ENCODE measurements around a stretch of chr13.

GRCh38 chr13:113823217-113823763 lies 40.6 kb downstream of the GAS6 start:
- PRO-cap = no peak
- RAMPAGE, long total RNA, 2 experiments = no peak in any of the 2 experiments

DNA sequence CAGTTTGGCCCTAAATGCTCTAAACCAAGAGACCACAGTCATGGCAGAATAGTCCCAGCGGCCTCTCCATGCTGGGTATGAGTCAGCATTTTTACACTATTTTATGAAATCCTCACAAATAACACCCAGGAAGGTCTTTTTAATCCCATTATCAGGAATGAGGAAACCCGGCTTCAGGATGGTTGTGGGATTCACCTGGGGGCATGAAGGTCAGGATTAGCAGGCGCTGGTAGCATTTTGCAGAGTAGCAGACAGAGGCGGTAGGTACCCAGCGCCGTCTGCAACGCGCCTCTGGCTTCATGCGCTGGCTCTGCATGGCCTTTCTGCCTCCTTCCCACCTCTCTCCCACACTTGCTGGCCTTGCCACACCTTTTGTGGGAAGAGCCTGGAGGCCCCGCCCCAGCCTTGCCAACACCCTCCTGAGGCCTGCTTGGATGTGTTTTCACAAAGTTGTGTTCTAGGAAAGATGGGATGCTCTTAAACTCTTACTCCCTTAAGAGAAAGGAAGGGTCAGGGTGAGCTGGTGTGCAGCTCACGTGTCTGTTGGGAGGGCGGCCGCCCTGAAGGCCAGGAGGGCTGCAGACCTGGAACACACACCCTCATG lies 15.1 kb downstream of the GAS6 start:
- PRO-cap = no peak
- RAMPAGE, long total RNA, 2 experiments = no peak in any of the 2 experiments

GRCh38 chr13:113860478-113861502 lies 3.1 kb downstream of the GAS6 start:
- PRO-cap = no peak
- RAMPAGE, long total RNA, 2 experiments = no peak in any of the 2 experiments

DNA sequence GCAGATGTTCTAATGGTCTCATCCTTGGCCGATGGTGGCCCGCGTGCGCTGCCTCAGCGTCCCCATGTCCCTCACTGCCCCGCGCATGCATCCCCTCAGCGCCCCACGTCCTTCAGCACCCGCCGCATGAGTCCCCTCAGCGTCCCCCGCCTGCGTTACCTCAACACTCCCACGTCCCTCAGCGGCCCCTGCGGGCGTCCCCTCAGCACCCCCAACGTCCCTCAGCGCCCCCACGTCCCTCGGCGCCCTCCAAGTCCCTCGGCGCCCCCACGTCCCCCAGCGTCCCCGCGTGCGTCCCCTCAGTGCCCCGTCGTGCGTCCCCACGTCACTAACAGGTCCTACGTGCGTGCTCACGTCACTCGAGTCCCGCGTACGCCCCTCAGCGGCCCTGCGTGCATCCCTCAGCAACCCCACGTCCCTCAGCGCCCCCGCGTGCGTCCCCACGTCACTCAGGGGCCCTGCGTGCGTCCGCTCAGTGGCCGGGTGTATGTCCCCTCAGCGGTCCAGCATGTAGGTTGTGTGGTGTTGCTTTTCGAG lies 19.4 kb upstream of the GAS6 start:
- PRO-cap = no peak
- RAMPAGE, long total RNA, 2 experiments = start-site peak on the plus strand in 1 of 2 experiments, centred at position 446 of the sequence, 6 reads per replicate

GRCh38 chr13:113966663-113967556 lies 7.0 kb downstream of the C13orf46 start:
- PRO-cap = no peak
- RAMPAGE, long total RNA, 2 experiments = start-site peak on the minus strand in 1 of 2 experiments, at chr13:113966856-113967064 at its widest, 5 reads per replicate

GRCh38 chr13:113992124-113993199 lies 18.6 kb upstream of the C13orf46 start:
- PRO-cap = no peak
- RAMPAGE, long total RNA, 2 experiments = no peak in any of the 2 experiments

DNA sequence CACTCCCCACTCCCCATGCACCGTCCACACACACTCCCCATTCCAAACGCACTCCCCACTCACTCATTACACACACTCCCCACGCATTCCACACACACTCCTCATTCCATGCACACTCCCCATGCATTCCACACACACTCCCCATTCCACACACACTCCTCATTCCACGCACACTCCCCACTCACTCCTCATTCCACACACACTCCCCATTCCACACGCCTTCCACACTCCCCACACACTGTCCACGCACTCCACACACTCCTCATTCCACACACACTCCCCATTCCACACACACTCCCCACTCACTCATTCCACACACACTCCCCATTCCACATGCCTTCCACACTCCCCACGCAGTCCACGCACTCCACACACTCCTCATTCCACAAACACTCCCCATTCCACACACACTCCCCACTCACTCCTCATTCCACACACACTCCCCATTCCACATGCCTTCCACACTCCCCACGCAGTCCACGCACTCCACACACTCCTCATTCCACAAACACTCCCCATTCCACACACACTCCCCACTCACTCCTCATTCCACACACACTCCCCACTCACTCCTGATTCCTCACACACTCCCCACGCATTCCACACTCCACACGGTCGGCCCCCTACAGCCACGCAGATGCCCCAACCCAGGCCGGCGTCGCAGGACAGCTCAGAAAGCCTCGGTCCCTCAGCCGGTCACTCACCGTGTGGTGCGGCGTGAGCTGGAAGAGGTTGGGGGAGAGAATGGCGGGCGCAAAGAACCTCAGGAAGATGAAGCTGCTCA lies 38.8 kb upstream of the C13orf46 start:
- PRO-cap = no peak
- RAMPAGE, long total RNA, 2 experiments = no peak in any of the 2 experiments

GRCh38 chr13:114015987-114016544 lies 42.2 kb upstream of the C13orf46 start:
- PRO-cap = no peak
- RAMPAGE, long total RNA, 2 experiments = no peak in any of the 2 experiments

DNA sequence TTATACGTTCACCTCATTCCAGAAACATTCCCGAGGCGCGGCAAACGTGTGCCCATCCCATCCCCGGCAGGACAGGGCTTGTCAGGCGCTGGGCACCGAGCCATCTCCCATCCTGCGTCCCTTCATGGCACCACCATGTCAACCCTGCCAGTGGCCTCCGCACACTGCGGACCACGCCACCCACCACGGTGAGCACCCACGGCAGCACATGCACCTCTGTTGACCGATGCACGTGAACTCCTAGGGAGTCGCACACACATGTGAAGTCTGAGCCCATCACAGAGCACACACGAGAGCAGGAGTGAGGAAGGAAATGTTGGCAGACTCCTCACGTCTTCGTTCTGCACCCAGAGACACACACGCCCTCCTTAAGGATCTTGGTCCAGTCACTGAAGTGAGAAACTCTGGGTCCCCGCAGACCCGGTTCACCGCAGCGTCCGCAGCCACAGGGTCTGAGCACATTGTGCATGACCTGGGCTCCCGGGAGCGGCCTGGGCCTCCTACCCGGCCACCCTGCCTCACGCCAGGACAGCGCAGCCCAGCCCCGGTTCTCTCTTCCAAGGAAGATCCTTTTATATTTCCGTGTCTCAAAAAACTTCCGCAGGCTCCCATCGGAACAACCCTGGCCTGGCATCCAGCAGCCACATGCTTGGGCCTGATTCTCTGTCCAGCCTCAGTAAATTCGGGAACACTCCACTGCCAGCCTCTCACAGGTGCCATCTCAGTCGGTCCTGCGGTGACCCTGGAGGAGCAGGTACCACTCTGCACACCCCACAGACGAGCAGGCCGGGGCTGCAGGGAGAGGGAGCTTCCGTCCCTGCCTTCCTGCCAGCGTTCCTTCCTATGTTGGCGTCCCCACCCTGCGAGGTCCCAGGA lies 68.5 kb upstream of the C13orf46 start:
- PRO-cap = no peak
- RAMPAGE, long total RNA, 2 experiments = no peak in any of the 2 experiments

- PRO-cap = no peak
- RAMPAGE, long total RNA, 2 experiments = no peak in any of the 2 experiments
Measured at GRCh38 chr13:114112710-114113420, 19.6 kb downstream of the RASA3 start.

DNA sequence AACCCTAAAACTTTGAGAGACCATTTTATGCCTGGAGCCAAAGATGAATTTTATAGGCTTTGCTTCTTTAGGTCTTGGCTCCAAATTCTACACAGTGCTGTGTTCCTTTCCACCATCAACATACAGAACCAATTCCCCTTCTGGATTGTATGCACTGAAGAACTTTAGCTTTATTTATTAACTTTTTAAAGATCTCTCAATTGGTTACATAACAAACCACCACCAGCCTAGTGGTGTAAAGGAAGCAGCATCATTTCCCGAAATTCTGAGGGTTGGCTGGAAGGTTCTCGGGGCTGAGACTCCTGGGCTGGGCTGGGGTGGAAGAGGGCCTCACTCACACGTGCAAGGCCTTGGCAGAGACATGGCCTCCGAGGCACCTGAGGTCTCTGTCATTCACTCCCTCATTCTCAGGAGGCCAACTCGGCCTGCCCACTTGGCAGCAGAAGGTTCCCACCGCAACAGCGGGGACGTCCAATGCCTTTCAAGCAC lies 18.5 kb upstream of the RASA3 start:
- PRO-cap = no peak
- RAMPAGE, long total RNA, 2 experiments = no peak in any of the 2 experiments

- PRO-cap = no peak
- RAMPAGE, long total RNA, 2 experiments = no peak in any of the 2 experiments
Measured at GRCh38 chr13:114167903-114168289, 11.2 kb upstream of the CFAP97D2 start.

- PRO-cap = no peak
- RAMPAGE, long total RNA, 2 experiments = no peak in any of the 2 experiments
Measured at GRCh38 chr13:114238629-114239193, 4.0 kb downstream of the CDC16 start.

Data from prostate gland (tissue), 2 donors.